Left lung (tissue), 1 donor: ENCODE measurements around a stretch of chr6.

DNA sequence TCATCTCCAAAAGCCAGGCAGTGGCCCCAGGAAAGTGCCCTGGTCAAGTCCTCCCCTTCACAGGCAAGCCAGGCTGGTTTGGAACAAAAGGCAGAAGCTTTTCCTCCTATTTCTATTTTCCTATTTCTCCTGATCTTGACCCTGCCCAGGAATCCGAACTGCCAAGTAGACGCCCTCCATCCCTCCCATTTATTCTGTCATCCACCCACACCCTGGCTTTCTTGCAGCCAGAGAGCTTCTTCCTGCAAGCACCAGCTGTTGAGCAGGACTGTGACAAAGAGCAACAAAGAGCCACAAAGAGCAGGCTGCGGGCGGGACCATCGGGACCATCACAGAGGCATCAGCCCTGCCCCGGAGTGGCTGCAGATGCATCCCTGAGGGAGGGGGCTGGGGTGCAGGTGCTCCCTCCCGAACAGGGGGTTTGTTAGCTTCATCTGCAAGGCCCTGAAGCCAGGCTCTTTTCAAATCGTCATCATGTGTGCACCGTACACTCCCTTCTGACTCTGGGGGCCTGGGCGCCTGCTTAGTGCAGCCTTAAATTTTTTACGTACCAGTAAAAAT is 149.6 kb upstream of the AFDN start:
- PRO-cap: no peak

DNA sequence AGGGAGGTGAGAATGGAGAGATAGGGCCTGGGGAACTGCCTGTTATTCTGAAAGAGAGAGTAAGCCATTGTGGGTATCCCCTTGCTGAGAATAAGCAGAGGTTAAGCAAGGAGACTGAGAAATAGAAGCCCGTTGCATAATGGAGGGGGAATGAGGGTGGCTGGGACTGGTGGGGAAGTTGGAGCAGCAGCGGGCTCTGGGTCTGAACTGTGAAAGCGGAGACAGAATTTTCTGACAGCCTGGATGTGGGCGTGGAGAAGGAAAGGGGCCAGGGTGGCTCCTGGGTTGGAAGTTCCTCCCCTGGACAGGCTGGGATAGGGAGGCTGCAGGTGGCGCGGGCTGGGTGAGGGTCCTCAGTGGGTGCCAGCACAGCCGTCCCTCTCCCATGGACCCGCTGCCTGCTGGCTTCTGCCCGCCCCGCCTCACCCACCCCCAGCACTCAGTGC is 114.6 kb upstream of the AFDN start:
- PRO-cap: no peak

GRCh38 chr6:167762239-167762753 is 64.4 kb upstream of the AFDN start:
- PRO-cap: no peak

DNA sequence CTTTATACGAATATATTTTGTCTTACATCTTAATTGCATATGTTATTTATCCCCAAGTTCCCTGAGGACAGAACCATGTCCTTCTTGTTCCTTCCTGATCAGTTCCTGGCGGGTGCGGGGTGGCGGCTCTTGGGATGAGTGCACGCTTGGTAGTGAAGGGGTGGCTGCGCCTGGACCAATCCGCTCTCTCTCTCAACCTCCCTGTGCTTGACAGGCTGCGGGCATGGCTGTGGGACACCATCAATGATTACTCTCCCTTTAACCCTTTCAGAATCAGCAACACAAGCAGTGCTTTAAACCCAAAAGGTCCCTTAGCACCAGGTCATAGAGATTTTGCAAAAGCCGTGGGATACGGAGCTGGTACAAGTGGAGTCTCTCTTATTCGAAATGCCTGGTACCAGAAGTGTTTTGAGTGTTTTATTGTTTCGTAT is 34.6 kb upstream of the AFDN start:
- PRO-cap: no peak

DNA sequence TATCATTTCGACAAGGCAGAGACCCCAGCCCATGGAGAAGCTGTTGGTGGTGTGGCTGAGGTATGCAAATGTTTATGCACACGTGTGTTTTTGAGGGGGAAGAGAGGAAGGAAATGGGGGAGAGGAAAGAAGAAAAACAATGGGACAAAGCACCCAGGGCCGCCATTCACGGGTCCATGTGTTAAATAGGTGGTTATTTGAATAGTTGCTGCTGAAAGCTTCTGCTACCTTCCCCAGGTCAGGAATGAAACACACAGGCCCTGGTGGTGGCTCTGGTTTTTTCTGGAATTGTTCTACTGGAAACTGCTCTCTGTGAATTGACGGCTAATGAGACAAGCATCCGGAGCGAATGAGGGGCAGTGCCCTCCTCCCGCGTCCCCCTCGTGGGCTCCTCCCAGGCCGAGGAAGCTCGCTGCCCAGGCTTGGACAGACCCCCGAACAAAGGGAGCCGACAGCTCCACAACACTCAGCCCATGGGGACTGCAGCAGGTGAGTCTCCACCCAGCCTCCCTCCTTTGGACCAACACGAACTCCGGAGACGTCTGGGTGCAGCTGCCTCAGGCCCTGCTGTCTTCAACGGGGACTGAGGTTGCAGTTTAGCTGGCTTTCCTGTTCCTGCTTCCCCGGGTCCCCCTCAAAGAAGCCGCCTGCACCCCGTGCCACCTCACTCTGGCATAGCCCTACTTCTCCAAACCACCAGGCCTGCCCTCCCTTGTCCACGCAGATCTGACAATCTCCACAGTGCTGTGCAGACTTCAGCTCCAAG is 31.4 kb upstream of the AFDN start:
- PRO-cap: no peak

DNA sequence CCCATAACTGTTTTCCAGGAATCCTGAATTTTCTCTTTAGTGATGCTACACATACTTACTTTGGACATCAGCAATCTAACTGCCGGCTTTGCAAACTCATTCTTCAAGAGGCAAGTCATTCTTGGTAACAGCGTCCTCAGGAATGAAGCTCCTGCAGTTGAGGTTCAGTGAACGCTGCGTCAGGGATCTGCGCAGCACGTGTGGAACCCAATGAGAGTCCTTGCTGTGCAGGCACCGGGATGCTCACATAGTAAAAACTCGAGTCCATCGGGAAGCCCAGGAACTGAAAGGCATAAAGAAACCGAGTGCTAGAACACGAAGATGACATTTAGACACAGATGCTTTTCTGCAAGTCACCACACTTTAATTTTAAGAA is 2.2 kb upstream of the AFDN start:
- PRO-cap: no peak

DNA sequence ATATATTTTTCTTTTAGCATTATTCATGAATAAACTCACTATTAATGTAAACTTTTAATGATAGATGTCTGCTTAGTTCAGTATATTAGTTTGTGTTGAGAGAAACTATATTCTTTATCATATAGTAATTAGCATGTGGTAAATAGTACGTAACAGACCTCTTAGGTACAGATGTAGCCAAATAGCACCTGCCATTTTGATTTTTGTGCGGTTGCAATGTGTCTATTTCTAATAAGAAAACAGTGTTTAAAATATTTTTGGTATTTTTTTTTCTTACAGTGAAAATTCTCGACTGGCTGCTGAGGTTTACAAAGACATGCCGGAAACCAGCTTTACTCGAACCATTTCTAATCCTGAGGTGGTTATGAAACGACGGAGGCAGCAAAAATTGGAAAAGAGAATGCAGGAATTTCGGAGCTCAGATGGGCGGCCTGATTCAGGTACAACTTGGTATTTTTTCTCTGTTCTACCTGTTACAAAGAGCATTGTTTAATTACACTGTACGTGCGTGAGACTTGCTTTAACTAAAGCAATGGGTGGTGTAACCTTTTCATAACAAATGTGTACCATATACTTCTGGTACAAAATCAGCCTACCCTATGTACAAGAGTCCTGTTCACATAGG is 48.5 kb downstream of the AFDN start:
- PRO-cap: no peak

- PRO-cap: no peak
Observed at GRCh38 chr6:167951356-167952292, 45.8 kb upstream of the KIF25 start.

- PRO-cap: no peak
Observed at GRCh38 chr6:168037089-168037808, 39.8 kb downstream of the KIF25 start.

DNA sequence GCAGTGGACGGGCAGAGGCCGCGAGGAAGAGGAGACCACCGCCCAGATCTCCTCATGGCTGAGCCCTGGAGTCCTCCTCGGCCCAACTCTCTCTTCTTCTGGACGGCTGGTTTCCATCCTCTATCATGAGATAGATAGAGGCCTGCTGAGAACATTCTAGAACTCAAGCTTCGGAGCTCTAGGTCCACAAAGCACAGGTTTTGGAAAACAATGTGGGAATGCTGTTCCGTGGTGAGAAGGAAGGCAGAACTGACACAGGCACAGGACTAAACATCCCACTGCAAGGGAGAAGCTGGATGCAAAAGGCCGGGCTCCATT is 2.4 kb upstream of the FRMD1 start:
- PRO-cap: no peak

GRCh38 chr6:168088131-168088807 is 9.3 kb upstream of the FRMD1 start:
- PRO-cap: no peak

- PRO-cap: no peak
Observed at GRCh38 chr6:168163505-168163704, 84.4 kb upstream of the FRMD1 start.

DNA sequence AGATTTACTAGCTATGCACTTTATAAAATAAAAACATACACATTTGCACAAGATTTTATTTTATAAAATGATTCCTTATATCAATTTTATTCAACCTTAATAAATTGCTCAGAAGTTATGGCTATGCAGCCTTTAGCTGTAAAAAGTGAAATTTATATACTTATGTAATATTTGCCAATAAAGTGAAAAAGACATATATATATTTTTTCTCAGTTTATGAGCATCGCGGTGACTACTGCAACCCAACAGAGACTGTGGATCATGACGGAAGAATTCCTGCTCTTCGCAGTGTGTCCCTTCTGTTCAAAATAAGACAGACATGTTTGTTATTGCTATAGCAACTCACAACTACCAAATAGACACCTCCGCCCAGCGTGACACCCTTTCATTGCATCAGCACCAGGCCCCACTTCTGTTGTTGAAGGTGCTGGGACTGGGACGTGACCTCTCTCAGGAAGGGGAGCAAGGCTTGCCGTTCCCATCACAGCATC is 94.3 kb downstream of the DACT2 start:
- PRO-cap: no peak

GRCh38 chr6:168301488-168302292 is 17.9 kb downstream of the DACT2 start:
- PRO-cap: no peak

DNA sequence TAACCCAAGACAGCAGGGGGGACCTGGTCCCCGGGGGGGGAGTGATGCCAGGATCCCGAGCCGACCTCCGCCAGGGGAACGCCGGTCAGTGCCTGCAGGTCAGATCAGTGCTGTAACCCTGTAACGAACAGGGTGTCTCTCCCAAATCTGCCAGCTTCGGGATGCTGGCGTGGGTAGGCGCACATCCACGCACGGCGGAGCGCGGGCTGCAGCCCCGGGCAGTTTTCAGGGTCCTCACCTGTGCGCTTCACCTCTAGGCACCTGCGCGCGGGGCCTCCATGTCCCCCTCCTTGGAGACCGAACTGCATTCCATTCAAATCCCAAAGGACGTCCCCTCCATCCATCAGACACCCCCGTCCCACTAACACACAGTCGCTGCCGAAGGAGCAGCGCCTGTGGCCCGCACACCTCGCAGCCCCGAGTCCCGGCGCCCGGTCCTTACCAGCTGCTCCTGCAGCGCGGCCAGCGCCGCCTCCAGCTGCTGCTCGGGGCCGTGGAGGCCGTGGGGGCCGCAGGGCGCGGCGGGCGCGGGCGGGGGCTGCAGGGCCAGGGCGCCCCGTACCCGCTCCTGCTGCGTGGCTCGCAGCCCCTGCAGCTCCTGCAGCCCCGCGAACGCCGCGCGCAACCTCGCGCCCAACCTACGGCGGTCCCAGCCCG is 503 bp downstream of the DACT2 start:
- PRO-cap: no peak

- PRO-cap: no peak
Observed at GRCh38 chr6:168322907-168323424, 3.4 kb upstream of the DACT2 start.

DNA sequence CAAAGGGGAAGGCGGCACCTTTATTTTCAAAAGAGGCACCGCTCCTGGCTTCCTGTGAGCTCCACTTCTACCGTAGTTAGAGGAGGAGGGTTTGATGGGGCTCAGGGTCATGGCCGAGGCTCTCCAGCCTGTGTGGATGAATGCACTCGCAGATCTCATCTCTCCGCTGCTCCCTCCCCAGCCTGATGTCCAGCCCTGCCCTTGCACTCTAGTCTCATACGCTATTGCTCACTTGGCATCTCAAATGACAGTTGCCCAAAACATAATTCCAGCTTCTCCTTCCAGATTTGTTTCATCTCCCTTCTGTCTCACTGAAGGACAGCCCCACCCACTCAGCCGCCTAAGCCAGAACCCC is 22.9 kb upstream of the SMOC2 start:
- PRO-cap: no peak

DNA sequence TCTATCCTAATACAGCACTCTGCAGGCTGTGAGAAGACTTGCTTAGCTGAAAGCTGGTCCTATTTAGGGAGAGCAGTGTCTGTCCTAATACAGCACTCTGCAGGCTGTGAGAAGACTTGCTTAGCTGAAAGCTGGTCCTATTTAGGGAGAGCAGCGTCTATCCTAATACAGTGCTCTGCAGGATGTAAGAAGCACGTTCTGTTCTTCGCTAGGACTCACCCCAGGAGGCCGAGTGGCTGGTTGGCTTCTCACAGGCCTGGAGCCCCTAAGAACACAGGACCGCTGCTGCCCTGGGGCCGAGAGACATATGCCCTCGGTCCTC is 96.4 kb downstream of the SMOC2 start:
- PRO-cap: no peak

DNA sequence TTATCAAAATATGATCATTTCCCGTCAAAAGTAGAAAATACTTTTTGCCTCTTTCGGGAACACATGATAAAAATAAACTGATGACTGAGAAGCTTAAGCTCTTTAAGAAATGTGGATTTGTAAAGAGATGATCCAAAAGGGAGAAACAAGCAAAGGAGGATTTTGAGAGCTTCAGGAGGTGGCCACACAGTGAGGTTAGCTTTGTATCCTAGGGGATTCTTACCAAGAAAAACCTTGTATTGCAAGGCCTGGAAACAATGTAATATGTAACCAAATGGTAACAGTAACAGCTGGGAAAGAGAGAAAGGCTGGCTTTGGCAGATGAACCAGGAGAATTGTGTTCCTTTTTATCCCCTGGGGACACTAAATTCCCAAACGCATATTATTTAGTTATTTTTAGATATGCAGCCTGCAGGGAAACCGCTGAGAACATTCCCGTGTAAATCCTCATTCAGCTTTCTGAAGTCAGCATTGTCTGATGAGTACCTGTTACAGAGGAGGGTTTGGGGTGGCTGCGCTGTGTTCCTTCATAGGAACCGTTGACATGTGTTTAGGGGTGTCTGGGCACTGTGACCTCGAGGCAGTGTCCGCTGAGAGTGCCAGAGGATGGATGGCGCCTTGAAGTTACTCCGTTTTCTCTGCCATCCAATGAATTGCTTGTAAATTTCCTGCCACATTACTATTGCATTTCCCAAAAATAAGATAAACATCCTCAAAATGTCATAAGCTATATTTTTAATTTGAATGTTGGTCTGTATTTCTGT is 101.3 kb downstream of the SMOC2 start:
- PRO-cap: no peak

DNA sequence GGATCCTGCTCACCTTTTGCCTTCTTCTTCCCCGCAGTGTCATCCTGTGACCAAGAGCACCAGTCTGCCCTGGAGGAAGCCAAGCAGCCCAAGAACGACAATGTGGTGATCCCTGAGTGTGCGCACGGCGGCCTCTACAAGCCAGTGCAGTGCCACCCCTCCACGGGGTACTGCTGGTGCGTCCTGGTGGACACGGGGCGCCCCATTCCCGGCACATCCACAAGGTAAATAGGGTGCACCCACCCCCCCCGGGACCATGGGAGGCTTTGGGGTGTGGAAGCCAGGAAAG is 157.7 kb downstream of the SMOC2 start:
- PRO-cap: no peak